Mucosa of descending colon (tissue), 1 donor: ENCODE measurements around the genes KY and MSL2.

DNA sequence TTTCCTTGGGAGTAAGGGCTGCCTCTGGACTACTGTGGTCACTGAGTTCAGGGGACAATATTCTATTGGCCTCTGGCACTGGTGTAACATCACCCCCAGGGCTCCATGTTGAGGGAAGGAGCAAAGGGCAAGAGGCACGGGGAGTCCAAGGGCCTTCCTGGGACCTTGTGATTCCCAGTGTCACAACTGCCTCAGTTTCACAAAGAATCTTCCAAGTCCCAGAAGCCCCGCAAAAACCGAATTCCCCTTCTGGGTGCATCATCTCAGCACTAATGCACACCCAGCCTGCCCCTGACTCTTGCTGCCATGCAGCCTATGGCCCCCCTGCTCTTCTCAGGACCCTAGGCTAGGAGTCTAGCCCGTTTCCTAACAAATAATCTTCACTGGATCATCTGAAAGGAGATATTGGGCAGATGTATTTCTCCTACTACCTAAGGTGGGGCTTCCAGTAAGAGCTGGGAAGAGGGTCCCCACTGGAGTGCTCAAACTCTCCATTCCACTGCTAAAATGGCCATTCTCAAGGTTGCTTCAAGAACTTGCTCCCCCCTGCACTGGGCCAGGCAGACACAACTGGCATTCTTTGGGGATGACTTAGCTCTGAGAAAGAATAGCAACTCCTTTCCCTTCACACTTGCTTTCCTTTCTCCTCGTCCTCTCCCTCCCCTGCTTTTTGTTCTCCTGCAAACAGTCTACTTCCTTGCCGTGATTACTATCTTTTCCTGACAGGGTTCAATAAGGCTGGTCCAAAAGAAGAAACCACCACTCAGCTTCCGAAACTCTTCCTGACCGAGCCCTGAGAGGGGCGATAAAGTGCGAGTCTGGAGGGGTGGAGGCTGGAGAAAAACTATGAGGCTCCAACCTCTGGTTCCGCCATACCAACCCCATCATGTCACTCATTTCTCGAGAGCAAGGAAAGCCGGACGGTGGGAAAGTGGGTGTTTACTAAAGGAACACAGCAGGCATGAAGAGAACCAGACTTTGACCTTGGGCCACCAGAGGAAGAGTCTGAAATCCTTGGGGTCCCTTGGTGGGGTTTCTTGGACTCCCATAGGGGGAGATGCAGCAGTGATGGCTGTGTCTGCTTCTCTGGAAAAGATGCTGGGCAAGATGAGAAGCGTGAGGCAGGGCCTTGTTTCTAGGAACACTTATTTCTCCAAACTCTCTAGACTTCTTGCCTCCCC, 5.1 kb downstream of the AMOTL2 start:
- PRO-cap, result no peak

GRCh38 chr3:134463760-134464791, 21.7 kb downstream of the ANAPC13 start:
- PRO-cap, result no peak

DNA sequence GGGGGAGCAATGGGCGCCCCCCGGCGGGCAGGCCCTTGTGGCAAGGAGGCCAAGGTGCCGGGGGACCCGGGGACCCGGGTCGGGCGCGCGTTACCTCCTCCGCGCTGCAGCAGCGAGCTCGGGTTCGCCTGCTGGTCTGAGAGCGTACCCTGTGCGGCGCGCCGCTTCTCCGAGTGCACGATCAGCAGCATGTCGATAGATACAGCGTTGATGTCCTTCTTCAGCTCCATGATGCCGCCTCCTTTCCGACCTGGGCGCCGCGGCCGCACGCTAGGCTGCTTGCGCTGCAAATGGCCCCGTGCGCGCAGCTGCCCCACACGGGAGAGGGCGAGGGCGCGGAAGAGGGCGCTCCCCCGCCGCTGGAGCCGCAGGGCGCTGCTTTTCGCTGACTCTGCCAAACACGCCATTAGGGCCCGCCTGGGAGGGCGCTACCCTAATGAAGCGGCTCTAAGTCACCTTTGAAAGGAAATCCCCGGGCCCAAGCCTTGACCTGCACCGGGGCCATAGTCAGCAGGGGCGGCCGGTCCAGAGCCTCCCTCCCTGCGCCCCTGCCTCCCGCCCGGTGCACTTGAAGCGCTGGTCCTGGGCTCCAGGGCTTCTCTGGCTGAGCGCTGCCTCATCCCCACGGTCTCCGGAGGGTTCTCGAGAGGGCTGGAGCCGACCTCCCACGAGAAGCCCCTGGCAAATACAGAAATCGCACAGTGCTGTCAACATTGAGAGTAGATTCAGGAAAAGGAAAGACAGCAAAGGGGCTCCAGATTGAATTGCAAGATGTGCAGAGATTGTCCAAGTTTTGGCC, at the start of gene KY:
Gene KY (minus strand): TSS at position 292 of the 799 bp plus-strand sequence.
- PRO-cap, result no peak

DNA sequence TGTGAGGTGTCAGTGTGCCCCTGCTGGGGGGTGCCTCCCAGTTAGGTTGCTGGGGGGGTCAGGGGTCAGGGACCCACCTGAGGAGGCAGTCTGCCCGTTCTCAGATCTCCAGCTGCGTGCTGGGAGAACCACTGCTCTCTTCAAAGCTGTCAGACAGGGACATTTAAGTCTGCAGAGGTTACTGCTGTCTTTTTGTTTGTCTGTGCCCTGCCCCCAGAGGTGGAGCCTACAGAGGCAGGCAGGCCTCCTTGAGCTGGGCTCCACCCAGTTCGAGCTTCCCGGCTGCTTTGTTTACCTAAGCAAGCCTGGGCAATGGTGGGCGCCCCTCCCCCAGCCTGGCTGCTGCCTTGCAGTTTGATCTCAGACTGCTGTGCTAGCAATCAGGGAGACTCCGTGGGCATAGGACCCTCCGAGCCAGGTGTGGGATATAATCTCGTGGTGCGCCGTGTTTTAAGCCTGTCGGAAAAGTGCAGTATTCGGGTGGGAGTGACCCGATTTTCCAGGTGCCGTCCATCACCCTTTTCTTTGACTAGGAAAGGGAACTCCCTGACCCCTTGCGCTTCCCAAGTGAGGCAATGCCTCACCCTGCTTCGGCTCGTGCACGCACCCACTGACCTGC, 462.5 kb downstream of the EPHB1 start:
- PRO-cap, result no peak

- PRO-cap, result no peak
Observed at GRCh38 chr3:136022488-136023131, 57.1 kb downstream of the PPP2R3A start.

DNA sequence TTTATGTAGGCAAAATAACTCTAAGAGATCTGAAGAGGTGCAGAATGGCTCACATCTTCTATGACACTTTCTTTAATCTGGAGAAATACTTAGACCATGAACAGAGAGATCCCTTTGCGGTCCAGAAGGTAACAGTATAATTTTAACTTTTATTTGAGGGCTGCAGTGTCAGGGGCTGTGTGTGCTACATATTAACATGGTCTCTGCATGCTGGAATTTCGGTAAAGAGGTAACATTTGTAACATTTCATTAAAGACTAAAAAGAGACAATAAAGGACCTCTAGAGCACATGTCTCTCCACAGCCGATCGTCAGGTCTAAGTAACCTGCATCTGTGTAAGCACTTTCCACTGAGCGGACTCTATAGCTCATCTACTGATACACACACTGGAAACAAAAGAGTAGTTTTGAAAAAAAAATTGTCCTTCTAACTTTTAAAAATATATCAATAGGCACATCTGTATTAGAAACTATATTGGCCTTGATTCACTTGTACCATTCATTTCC, 92.8 kb downstream of the MSL2 start:
- PRO-cap, result no peak

DNA sequence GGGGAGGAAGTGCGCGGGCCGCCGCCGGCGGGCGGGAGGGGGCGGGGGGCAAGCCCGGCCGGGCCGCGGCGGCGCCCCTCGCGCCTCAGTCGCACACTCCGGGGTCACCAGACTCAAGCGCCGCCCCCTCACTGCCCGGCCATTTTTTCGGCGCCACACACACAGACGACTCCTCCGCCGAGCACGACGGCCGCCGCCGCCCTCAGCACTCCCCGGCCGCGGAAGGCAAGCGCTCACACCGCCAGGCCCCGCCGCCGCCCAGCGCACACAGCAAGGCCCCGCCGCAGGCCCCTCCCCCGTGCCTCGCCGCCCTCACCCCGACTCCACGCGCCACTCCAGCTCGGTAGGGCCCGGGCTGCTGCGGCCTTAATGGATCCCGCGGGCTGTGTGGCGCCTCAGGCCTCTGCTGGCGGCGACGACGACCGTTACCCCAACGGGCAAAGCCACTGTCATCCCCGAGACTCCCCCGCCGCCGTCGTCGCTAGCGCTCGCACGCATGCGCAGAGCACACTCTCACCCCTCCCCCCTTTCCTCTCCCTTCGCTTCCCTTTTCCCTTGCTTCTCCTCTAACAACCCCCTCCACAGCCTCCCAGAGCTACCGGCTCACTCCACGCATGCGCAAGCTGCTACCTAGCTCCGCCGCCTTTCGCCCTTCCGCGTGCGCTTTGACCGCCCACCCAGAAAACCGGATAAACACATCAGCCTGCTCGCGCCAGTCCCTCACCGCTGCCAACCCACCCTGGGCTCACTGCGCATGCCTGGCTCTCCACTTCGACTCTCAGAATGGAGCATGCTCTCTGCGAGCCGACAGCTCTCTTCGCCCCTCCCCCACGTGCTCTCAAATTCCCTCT, at the start of gene MSL2:
Gene MSL2 (minus strand): TSS at position 502 of the 851 bp plus-strand sequence.
- PRO-cap, result bidirectional peak, plus-strand start at position 157 of the sequence, minus-strand start at position 220 of the sequence; bidirectional peak, plus-strand start at position 769 of the sequence, minus-strand start at position 480 of the sequence

GRCh38 chr3:136403865-136404862, 154.0 kb downstream of the PCCB start:
- PRO-cap, result no peak

DNA sequence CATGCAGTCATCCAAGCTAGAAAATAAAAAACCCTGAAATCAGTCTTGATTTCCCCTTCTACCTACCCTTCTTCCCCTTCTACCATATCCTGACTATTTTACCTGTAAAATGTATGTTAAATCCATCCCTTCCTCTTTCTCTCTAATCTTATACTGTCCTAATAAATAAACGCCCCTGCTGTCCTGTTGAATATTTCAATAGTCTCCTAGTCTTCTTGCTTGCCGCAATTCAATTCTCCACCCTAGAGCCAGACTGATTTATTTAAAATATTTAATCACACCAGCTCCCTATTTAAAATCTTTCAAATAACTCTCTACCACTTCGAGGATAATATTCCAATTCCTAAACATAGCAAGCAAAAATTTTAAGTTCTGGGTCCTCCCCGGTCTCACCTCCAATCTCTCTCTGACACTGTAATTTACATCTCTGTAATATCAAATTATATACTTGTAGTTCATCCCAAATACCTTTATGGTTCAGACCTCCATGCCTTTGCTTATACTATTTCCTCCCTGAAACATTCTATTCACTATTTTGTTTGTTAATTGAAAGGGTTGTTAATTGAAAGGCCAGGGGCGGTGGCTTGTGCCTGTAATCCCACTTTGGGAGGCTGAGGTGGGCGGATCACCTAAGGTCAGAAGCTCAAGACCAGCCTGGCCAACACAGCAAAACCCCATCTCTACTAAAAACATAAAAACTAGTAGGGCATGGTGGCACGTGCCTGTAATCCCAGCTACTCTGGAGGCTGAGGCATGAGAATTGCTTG, 103.4 kb downstream of the STAG1 start:
- PRO-cap, result no peak

DNA sequence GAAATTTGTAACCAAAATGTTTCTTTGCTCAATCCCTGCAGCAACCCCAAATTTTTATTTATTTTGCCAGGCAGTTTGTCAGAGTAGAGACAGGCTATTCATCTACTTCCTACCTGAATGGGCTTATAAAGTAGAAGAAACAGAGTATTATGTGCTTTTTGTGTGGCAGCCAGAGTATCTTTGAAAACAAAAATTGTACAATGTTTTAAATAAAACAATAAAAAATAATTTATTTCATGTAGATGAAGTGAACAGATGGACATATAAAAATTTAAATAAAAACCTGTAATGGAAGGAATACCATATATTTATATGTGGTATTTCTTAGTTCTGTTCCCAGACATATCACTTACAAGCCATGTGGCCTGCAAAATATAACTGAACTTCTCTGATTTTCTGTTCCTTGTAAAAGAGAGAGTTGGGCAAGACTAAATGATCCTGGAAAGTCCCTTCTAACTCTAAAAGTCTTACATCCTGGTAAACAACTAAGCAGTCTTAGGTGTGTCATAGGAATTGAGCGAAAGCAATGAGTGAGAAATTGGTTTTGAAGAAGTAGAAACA, 25.4 kb upstream of the IL20RB start:
- PRO-cap, result no peak

DNA sequence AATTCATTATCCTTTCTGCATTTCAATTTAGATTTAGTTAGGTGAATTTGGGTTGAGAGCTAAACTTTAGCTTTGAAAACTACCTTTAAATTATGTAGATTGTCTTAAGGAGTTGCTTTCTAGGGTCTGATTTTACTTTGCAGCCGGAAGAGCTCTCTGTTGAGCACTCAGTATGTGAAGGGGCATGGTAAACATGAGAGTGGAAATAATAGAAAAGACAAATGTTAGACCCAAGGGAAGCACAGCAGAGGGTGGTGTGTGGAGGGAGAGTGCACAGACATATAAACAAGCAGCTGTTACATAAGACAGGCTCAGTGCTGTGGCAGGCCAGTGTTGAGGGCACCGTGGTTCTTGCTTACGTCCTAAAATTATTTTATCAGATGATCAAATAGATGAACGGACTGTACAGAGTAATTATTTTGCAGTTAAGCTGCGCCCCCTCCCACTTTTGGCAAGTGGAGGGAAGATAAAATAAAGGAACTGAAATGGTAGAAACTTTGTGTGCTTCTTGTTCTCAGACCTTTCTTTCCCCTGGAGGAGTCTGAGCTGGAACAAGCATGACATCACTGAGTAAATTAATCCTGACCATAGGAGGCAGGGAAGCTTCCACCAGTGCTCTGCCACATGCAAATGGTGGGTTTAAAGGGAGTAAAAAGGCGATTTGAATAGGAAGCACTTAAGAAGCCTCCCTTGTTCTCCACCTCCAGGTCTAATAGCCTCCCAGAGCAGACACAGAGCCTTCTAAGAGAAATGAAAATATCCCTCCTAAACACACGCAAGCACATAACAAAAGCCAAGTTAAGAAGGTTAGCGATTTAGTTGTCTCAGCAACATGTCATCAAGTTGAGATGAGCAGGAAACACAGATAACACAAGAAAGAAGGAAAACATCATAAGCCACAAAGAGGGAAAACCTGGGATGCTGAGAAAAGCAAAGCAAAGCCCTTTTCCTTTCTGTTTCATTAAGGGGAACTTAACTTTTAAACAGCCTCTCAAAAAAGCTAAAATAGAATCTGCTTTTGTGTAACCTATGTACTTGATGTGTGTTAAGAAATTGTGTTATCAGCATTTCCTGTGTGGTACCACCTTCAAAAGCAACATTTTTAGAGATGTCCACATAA, 205.7 kb downstream of the IL20RB start:
- PRO-cap, result no peak

- PRO-cap, result no peak
Observed at GRCh38 chr3:137242972-137243386, 285.2 kb downstream of the IL20RB start.

GRCh38 chr3:137713996-137714300, 50.2 kb upstream of the SOX14 start:
- PRO-cap, result no peak

GRCh38 chr3:138161752-138162469, 12.8 kb downstream of the DBR1 start:
- PRO-cap, result no peak

DNA sequence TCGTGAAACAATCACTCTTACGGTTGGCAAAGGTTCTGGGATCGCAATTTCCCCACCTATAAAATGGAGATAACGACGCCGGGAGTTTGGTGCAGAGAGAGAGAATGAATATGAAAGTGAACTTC, 246 bp upstream of the ARMC8 start:
- PRO-cap, result no peak

GRCh38 chr3:138351863-138352269, 3.5 kb downstream of the MRAS start:
- PRO-cap, result no peak

GRCh38 chr3:138372656-138373207, 24.4 kb downstream of the MRAS start:
- PRO-cap, result no peak

- PRO-cap, result no peak
Observed at GRCh38 chr3:138442304-138442769, 7.9 kb downstream of the ESYT3 start.

GRCh38 chr3:138648046-138649169, 39.8 kb downstream of the FAIM start:
- PRO-cap, result no peak

GRCh38 chr3:138707669-138708588, 99.4 kb downstream of the FAIM start:
- PRO-cap, result no peak